H7 (cell line): ENCODE results near the genes CLTCL1 and DGCR6L.

DNA sequence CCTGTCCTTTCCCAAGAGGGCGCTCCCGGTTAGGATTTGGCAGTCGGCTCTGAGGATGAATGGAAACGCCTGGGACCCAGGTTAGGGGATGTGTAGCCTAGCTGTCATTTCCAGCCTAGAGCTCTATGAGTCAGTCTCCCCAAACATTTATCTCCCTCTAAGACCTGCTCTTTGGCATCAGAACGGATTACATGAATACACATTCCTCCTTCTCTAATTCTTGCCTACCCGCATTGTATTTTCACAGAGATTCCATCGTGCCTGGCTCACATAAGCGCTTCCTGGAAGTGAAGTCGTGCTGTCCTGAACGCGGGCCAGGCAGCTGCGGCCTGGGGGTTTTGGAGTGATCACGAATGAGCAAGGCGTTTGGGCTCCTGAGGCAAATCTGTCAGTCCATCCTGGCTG is 7.3 kb downstream of the USP18 start:
- RAMPAGE, long total RNA, result no peak

DNA sequence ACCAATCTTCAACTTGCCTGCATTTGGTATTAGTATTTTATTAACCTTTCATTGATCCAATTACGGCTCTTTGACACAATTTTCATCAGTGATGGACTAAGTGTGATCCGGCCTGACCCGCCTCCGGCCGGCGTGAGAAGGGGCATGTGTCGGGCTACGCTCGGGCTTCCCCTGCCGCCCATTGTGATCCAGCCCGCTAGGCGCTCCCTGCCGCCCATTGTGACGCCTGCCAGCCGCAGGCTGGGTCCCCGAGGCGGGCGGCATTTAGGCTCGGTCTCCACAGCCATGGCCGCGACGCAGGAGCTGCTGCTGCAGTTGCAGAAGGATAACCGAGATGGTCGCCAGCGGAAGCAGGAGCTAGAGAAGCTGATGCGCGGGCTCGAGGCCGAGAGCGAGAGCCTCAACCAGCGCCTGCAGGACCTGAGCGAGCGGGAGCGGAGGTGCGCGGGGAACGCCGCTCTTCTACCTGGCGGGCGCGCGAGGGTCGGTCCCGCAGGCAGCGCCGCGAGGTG is 291 bp downstream of the TMEM191B start:
- RAMPAGE, long total RNA, result no peak

DNA sequence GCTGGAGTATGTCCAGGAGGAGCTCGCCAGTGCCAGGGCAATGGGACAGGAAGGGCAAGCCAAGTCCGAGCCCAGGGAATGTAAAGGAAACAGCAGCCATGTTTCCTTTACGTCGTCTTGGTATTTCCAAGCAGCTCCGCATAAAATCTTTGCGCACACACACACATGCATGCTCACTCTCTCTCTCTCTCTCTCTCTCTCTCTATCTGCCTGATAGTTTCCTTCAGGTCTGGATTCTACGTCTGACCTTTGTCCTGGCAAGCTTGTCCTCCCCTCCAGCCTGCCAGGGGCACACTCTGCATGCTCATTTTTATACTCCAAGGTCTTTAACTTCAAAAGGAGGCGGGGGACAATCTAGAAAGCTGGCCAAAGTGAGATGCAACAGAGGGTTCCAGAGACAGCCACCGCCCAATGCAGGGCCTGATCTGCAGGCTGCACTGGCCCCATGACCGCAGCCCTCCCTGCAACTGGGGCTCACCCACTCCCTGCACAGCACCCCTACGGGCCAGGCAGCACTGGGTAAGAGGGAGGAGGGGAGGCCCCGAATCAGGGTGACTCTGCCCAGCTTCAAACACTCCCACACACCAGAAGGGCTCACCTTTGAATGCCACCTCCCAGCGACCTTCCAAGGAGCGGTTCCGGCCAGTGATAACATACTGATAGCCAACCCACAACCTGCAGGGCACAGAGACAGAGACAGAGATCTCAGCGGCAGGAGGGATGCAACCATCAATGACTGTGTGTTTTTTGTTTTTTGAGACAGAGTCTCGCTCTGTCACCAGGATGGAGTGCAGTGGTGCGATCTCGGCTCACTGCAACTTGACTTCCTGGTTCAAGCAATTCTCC is 59.4 kb downstream of the DGCR2 start:
- RAMPAGE, long total RNA, result no peak

DNA sequence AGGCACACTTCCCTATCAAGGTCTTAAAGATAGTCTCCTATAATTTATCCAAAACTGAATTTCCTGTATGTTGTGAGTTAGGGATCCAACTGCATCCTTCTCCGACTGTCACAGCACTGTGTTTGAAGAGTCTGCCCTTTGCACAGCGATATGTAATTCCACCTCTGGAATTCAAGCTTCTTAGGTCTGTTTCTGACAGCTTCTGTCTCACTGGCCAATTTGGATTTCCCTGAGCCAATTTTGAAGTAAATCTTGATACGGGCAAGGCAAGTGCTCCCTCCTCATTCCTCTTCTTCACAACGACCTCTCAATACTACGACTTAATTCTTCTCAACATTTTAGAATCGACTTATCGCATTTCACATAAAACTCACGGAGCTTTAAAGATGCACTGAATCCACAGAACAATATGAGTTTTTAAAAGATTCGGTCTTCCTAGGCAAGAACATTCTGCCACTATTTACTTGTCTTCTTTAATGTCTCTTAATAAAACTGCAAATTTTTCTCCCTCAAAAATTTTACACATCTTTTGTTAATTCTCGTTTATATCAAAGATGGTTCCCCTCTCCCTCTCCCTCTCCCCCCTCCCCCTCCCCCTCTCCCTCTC is 39.0 kb downstream of the DGCR2 start:
- RAMPAGE, long total RNA, result no peak

DNA sequence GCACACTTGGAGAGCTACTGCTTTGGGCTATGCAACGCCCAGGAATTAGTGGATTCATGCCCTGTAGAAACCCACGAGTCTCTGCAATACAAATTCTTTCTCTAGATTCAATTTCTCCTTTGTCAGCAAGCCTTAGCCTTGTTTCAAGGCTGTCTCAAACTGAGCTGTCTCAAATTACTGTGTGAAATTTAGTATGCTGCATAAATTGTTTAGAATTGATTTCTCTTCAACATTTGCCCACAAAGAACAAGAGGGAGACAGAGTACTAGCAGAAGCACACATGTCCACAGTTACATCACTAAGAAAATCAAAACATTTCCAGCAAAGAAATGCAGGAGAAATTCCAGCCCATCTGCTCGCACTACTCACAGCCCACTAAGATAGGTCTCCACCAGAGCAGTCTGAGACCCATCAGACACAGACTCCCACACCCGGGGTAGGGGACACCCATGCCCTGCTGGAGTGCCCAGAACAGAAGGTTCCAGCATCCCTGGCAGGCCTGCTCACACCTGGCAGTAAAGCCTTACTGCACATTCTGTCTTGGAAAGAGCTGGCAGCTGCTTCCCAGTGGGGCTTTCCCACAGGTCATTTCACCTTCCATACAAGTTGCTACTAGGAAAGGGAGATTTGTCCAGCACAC is 17.9 kb downstream of the DGCR2 start:
- RAMPAGE, long total RNA, result no peak

- RAMPAGE, long total RNA, result no peak
Measured at GRCh38 chr22:19109311-19109895, 12.8 kb downstream of the DGCR2 start.

GRCh38 chr22:19291567-19291847 is at the start of gene CLTCL1:
Gene CLTCL1, minus strand, starts transcription at chr22:19291719.
- RAMPAGE, long total RNA, result start-site peak on the minus strand at chr22:19291719-19291725, 6 reads

- RAMPAGE, long total RNA, result no peak
Measured at GRCh38 chr22:19362747-19362946, 68.9 kb downstream of the HIRA start.

DNA sequence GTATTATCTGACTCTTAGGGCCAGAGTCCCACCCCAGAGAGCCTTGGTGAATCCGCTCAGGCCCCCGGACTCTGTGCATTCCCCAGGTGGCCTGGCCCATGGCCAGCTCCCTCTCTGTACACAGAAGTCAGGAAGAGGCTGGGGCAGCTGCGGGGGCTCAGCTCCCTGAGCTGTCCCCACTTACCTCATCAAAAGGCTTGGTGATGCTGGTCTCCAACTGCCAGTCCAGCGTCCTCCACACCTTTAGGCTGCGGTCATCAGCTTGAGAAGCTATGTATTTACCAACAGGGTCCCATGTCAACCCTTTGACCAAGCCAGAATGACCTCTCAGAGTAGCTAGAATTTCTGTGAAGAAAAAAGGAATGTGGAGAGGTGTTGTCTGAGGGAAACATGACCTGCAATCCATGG is 34.9 kb downstream of the HIRA start:
- RAMPAGE, long total RNA, result no peak

- RAMPAGE, long total RNA, result no peak
Measured at GRCh38 chr22:19521735-19522763, 2.2 kb downstream of the CLDN5 start.

DNA sequence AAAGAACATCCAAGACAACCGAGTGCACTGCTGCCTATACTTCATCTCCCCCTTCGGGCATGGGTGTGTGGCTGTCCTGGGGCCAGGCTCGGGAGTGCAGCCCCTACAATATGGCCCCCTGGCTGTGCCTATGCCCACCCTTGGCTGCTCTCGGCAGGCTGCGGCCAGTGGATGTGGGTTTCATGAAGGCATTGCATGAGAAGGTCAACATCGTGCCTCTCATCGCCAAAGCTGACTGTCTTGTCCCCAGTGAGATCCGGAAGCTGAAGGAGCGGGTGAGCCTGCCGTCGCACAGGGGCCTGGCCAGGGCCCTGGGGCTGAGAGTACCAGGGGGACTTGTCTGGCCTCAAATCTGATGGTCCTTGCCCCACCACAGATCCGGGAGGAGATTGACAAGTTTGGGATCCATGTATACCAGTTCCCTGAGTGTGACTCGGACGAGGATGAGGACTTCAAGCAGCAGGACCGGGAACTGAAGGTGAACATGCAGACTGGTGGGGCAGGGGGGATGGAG is 2.9 kb upstream of the GP1BB start:
- RAMPAGE, long total RNA, result no peak

DNA sequence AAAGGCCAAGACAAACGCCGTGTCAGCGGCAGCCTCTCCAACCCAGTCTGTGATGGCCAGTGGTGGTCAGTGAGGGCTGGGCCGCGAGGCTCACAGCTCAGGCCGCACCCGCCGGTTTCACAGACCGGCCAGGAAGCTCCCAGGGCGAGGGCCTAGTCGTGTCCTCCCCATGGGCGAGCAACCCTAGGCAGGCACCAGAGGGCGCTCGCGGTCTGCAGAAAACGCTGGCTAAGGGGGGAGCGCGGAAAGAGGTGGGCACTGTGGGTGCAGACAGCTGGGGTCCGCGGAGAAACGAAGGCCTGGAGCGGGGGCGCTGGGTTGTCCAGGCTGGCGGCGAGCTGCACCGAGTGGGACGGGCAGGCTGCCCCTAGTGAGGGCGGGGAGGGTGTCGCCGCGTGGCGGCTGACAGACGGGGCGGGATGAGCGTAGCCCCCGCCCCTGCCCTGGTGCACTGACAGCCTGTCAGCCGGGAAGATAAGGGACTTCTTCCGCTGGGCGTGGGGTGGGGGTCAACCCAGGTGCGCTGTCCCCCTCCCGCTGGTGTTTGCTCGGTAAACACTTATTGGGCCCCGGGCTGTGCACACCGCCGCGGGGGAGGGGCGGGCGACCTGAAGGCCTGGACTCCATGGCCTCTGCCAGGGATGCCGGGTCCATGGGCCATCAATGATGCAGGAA is 7.4 kb downstream of the GP1BB start:
- RAMPAGE, long total RNA, result no peak

- RAMPAGE, long total RNA, result no peak
Measured at GRCh38 chr22:19772391-19773466, 12.2 kb downstream of the TBX1 start.

DNA sequence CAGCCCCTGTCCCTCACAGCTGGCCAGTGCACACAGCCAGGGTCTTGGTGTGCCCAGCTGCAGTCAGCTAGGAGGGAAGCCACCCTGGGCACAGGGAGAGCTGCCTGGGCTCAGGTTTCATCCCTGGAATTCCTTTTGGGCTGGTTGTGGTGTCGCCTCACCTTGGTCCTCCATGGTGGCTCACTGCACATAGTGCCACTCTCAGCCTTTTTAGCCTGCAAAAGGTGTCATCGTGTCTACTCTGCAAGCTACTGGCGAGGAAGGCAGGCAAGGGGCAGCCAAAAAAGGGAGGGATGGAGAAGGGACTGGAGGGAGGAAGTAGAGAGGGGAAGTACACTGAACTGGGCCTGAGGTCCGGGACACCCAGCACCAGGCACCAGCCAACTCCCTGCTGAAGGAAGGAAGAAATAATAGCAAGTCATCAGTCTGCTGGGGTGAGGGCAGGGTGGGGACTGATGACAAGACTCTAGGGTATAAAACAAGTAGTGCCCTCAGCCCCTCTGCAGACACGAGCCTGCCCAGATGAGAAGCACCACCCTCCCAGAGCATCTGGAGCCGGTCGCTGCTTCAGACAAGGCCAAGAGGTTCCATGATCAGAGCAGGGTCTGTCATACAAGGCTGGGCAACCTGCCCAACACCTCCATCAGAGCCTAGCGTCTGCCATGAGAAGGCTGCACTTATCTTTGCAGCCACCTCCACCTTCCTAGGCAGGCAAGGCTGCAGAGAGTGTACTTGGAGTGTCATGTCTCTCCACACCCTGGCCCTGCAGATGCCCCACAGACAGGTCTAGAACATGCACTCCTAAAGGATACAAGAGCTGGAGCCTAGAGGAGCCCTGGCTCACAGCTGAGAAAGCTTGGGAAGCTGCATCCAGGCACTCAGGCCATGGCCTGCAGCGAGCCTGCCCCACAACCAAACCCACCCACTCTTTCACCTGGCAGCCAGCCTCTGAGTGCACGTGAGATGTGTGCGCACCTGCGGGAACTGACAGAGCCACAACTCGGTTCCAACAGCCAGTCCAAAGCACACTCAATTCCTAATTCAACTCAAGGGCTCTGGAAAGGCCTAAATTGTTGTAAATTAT is 9.0 kb upstream of the COMT start:
- RAMPAGE, long total RNA, result no peak

- RAMPAGE, long total RNA, result no peak
Measured at GRCh38 chr22:19937250-19938038, 4.1 kb upstream of the COMT start.

DNA sequence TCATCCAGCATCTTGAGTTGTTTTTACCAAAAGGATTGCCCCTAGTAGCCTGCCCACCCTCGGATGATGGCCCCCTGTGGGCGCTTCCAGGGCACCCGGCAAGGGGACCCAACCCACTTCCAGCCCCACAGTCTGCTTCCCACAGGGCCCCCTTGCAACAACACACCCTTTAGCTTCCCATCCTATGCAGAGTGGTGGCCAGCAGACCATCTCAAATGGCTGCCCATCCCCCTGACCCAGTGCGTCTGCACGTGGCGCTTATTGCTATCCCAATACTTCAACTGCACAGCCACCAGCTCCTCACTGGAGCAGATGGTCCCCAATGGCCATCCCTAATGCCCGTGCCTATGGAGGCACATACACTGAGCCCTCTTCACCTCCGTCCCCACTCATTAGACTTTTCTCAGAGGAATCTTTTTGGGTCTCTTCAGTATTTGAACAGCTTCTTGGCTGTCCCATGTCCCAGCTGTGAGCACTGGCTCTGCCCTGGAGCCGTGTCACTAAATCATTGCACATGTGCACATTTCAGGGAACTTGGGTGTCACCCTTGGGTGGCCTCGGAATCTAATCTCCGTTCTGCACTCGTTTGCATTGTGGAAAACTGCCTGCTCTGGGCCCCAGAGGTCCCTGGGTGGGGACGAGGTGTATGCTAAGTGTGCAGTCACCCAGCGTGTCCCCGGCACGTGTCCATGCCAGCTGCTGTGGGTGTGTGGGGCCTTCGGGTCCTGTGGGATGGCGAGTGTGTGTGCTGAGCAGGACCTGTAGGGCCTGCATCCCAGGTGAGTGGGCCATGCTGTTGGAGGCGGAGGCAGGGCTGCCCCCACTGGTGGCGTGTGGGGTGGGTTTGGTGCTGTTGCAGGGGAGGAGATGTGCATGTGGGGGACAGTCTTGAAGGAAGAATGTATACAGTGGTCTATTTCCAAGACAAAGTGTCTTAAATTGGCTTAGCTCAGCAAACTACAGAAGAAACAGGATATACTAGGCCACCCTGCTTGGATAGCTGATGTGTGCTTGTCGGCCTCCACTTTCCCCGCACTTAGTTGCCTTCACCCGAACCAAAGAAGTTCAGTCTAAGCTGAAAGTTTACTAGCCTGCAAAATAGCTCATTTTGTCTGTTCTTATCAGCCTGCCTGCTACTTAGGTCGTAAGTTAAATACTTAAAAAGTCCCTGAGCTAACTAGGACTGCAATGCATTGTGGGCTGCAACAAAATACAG is 14.4 kb downstream of the TANGO2 start:
- RAMPAGE, long total RNA, result no peak

- RAMPAGE, long total RNA, result no peak
Measured at GRCh38 chr22:20203315-20204616, 52.9 kb upstream of the CCDC188 start.

DNA sequence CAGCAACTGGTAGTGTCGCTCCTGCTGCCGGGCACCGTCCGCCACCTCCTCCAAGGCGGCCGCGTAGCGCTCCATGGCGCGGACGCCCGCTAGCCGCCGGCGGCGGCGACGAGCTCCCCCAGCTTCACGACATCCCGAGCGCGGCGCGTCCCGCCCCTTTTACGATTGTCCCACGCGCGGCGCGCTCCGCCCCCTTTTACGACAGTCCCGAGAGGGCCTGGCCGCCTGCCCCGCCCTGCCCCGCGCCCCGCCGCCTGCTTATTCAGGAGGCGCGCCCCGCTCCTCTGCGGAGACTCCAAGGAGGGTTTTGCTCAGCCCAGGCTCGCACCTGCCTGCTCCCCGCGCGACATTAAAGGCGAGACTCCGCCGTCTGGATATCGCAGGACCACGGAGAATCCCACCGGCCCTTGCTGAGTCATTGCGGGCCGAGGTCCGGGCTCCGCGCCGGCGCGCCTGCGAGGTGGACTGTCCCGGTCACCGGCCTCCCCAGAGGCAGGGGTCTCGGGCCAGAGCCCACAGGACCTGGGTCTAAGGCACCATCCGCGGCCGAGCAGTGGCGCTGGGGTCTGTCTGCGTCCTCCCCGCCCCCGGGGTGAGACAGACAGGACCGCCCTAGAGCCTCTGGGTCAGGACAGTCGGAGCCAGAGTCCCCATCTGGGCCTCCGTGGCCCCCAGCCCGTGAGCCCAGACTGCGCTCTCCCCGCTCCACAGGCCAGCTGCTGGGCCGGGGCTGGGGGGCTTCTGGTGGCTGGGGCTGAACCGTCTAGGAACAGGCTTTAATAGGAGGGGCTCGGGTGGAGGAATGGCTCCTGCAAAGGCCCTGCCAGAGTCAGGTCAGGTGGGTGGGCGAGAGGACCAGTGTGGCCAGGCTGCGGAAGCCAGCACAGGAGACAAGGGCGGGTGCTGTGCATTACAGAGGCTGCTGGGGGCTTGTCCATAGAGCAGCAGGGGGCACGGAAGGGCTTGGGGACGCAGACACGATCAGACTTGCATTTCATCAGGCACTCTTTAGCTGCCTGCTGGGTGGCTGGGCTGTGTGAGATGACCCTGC is at the start of gene DGCR6L:
Gene DGCR6L, minus strand, starts transcription at position 147 of the 1,051 bp plus-strand sequence.
- RAMPAGE, long total RNA, result start-site peak on the minus strand centred at position 123 of the sequence, 50 bp wide, 308 reads

- RAMPAGE, long total RNA, result no peak
Measured at GRCh38 chr22:20408124-20408580, 14.2 kb downstream of the ZNF74 start.

DNA sequence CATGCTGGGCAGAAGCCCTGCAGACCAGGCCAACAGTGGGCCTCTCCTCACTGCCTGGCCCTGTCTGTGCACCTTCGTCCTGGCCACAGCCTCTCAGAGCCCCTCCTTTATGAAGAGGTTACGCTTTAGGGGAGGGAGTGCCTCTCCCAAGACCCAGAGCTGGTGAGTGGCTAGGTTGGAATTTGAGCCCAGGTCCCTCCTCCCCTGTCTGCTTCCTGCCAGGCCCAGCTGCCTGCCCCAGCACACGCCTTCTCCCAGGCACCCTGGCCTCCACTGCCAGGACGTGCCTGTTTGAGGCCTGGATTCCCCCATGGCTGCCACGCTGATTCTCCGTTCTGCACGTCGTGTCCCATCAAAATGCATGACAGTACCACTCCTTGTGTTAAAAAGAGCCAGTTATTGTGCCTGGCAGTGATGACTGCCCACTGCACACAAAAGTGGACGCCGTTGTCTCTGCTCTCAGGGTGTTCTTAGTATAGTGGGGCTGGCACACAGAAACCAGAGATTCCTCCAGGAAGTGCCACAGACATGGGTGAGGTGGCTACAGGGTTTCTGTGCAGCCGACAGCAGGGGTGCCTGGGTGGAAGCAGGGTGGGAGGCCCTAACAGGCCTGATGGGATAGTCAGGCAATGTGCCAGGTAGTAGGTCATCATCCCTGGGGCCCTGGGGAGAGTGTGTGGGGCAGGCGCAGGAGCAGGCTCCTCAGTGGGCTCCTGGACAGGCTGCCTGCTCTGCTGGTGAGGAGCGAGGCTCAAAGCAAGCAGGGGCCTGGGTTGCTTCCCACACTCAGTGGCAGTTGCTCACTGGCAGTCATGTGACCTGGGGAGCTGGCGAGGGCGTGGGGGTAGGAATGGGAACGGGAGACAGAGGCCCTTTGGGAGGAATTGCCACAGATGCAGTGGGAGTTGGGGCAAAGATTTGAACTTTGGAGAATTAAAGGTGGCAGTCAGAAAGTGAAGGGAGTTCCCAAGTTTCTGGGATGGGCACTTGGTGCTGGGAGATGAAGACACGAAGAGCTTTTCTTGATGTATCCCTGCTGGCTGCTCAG is 24.2 kb downstream of the MED15 start:
- RAMPAGE, long total RNA, result no peak